Myometrial cell (primary cell): Measurements from ENCODE around the genes SYT2, ADIPOR1 and PRELP.

DNA sequence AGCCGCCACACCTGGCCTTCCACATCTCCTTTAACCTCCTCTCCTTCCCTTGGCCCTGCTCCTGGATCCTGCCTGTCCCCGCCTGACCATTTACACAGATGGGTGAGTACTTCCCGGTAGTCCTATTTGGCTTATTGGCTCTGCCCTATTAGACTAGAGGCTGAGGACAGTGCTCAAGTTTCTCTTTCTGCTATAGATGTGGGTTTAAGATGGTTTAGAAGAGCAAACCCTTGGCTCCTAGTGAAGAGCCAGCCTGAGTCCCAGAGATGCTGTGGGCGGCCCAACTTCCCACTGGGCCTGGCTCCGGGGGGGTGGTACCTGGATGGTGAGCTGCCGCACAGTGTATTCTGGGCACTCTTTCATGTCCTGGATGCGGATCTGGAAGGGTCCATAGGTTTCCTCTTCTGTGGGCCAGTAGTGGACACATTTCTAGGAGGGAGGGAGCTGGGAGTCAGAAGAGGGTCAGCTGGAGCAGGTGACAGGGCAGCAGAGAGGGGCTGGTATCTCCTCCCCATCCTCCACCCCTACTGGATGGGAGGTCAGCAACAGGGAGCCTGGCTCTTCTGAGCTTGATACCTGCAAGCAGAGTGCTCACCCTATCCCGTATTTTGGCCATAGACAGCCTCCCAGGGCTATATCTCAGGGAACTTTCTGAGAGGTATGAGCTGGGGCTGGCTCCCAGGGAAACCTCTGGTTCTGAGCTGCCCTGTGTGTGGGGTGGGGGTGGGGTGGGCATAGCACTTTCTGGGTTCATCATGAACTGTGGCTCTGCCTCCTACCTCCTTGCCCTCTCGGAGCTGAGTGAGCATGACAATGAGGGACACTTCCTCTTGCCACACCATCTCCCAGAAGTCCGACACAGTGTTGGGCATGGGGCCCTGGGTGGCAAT is 6.8 kb downstream of the PTPN7 start:
- RAMPAGE, long total RNA: no peak

DNA sequence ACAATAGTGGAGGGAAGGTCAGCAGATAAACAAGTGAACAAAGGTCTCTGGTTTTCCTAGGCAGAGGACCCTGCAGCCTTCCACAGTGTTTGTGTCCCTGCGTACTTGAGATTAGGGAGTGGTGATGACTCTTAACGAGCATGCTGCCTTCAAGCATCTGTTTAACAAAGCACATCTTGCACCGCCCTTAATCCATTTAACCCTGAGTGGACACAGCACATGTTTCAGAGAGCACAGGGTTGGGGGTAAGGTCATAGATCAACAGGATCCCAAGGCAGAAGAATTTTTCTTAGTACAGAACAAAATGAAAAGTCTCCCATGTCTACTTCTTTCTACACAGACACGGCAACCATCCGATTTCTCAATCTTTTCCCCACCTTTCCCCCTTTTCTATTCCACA is 102.7 kb downstream of the PPP1R12B start:
- RAMPAGE, long total RNA: no peak

DNA sequence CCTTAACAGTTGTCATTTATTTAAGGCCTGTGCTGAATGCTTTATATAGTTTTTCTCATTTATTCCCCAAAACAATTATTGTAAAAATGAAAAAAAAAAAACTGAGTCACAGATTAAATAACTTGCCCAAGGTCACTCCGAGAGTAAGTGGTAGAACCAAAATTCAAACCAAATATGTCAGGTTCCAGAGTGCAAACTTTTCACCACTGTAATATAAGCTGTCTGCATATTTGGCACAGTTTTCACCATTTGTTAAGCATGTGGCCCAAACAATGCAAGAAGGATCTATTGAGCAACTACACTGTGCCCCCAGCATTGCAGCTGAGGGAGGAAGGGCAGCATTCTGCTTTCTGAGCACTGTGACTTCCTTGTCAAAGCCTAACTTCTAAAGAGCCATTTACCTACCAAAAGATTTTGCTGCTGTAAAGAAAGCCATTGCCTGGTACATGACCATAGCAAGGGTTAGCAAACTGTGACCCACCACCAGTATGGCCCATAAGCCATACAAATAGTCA is 133.5 kb downstream of the SYT2 start:
- RAMPAGE, long total RNA: no peak

GRCh38 chr1:202709994-202710761 is at the start of gene SYT2:
SYT2 (minus strand) TSS chr1:202710454.
- RAMPAGE, long total RNA: no peak

GRCh38 chr1:202762036-202762642 is 46.1 kb downstream of the KDM5B start:
- RAMPAGE, long total RNA: no peak

- RAMPAGE, long total RNA: no peak
These were observed 44.4 kb downstream of the KDM5B start for GRCh38 chr1:202763771-202764321.

DNA sequence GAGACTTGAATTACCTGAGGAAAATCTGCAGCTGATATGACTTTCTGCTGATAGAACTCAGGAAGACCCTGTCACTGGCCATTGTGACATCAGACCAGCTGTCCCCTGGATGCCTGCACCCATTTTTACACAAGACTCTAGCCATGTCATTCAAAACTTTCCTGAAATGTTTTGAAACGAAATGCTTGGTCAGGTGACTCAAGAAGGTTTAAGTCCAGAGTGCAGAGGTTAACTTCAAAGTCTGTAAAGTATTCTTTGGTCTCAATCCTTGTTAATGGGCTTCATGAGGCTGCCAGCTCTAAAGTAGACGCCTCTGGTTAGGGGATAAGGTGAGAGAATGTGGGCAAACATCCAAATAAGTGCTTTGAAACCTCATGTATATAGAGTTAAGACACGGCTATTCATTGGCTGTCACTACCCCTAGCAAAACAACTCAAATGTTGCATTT is 26.3 kb downstream of the RABIF start:
- RAMPAGE, long total RNA: no peak

- RAMPAGE, long total RNA: start-site peak on the minus strand at chr1:202958249-202958294, 666 and 773 reads in 2 replicates
These were observed at the start of gene ADIPOR1 for GRCh38 chr1:202957386-202958680. ADIPOR1 (minus strand) TSS chr1:202958312.

DNA sequence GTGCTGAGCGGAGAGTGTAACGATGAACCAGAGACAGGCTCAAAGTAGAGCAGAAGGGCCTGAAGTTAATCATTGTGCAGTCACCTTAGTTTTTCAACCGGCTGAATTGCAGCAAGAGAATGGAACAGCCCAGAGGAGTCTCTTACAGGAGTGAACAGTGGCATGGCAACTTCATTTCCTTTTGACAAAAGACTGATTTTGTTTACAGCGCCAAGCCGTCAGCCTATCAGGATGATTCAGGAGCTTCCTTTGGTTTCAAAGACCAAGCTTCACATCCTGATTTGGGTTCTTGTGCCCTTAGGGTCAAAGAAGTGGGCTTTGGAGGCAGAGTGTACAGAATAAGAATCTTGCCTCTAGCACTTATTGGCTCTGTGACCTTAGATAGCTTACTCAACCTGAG is 909 bp upstream of the CYB5R1 start:
- RAMPAGE, long total RNA: no peak

- RAMPAGE, long total RNA: no peak
These were observed 1.2 kb downstream of the TMEM183A start for GRCh38 chr1:203008275-203008912.

- RAMPAGE, long total RNA: no peak
These were observed 2.3 kb downstream of the ADORA1 start for GRCh38 chr1:203129733-203130360.

- RAMPAGE, long total RNA: no peak
These were observed 16.0 kb upstream of the CHI3L1 start for GRCh38 chr1:203202365-203203040.

DNA sequence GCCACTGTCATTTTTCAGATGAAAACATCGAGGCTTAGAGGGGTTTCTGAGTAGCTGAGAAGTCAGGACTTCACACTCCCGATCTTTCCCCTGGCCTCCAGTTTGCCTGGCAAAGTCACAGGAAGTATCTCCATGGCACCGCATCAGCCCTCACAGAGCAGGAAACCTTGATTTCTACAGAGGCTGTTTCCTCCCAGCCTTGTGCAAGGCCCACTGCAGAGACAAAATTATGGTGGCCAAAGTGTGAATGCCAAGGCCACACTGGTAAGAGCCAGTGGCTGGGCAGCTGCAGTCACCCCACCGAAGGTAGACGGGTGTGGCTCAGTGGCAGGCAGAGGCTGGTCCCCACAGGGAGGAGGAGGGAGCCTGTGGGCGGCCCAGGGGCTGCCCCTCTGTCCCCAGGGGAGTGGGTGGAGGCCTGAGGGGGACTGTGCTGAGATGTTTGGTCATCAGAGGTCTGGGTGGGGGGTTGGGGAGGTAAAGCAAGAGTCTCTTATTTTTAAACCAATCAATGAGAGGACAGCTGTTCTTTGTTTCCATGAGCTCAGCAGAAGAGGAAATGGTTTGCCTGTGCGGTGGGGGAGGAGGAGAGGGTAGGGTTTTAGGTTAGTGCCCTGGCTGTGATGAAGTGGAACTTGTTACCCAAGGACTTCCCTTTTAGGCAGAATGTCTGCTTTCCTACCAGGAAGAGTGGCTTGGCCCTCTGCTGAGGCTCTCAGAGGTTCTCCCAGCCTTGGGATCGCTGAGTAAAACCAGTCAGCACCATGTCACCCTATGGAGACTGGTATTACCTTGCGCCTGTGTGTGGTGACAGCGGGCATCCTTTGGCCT is 18.1 kb upstream of the BTG2 start:
- RAMPAGE, long total RNA: no peak

GRCh38 chr1:203304751-203305433 is 427 bp upstream of the BTG2 start:
- RAMPAGE, long total RNA: no peak

- RAMPAGE, long total RNA: no peak
These were observed 3.6 kb downstream of the BTG2 start for GRCh38 chr1:203308509-203309644.

DNA sequence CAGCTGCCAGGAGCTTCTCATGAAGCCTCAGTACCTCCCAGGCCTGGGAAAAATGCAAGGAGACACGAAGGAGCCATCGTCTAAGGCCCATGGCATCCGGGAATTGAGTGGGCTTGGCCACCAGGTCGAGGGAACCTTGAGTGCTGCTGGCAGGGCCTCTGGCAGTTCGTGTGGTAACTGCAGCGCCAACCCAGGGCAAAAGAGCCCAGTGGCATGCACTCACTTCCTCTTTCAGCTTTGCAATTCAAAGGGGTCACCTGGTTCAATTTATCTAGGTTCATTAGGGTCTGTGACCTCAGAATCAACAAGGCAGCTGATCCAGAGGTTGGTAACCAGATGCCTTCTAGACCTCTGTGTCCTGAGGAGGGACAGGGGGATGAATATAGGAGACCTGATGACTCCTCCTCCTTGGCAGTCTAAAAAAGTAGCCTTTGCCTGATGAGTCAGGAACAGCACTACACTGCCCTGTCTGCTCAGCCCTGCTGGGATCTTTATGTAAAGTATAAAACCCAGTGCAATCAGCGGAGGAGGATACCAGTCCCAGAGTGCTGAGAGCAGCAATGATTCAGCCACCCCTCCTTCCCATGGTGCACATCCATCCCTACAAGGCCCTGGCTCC is 11.0 kb upstream of the FMOD start:
- RAMPAGE, long total RNA: no peak

DNA sequence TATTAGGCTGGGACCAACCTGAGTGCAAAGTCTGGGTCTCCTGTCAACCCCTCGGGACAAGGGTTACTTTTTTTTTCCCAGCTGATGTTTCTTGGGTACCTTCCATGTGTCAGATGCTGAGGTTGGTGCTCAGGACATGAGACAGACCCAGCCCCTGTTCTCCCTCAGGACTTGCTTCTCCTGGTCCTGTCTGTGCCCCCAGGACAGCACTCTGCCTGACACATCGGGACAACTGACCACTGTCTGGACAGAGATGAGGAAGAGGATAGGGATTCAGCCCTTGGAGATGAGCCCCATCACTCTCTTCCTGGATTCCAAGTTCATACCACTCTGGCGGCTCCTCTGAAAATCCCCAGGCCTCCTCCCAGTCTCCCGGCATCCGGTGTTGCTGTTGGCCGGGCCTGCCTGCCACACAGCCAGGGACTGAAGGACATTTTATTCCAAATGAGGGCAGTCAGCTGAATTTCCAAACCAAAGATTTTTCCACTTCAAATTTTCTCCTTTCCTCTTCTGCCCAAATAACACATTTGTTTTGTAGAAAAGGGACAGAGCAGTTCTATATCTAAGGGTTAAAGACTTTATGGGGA is 55.7 kb upstream of the FMOD start:
- RAMPAGE, long total RNA: no peak

GRCh38 chr1:203442403-203443516 is 32.8 kb upstream of the PRELP start:
- RAMPAGE, long total RNA: no peak

DNA sequence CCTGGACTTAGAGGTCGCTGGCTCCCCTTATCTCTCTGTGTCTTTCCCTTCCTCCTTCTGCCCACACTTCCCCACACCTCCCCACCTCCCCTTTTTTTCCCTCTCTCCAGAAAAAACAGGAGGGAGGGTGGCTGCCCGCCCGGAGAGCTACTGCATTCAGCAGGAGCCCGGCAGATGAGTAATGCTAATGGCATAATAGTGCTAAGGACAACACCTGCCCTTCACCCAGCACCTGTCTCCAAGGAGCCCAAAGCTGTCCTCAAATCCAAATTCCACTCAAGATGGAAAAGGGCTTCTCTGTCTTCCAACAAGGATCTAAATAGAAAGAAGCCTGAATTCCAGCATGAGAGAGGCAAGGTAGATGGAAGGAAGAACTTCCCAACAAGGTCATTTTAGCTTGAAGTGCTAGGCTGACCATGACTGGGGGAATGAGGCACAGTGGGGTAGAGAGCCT is 11.3 kb upstream of the PRELP start:
- RAMPAGE, long total RNA: no peak

DNA sequence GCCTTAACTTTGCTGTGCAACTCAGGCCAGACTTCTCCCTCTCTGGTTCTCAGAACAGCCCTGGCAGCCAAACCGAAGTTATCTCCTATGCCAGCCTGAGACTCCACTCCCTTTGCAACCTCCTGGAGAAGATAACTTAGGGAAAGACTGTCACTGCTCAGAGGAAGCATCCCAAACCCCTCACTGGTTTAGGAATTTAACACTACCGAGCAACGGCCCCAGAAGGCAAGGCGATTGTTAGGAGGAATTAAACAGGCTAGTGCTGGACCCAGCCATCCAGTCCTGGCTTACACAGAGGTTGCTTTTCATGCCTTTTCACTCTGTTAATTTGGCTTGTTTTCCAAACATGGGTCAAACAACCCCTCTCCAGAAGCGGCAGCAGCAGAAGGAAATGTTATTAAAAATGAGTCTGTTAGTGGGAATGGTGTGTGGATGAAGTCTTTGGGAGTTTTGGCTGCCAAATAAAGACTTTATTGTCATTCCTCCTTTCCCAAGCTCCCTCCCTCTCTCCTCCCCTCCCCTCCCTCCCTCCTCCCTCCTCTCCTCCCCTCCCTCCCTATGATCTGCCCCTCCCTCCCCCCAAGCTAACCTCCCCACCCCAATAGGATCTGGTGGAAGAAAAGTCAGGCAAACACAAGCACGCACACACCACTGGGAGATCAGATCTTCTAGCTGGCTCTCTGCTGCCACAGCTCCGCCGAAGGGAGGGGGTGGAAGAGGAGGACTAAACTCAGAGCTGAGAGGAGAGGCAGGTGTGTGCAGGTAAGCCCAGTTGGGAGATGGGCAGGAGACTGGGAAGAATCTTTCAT is at the start of gene PRELP:
TSS of gene PRELP (plus strand) at position 630 of the 809 bp plus-strand sequence.
- RAMPAGE, long total RNA: no peak